Glomerular endothelial cell (primary cell): ENCODE data around the gene CES5A.

DNA sequence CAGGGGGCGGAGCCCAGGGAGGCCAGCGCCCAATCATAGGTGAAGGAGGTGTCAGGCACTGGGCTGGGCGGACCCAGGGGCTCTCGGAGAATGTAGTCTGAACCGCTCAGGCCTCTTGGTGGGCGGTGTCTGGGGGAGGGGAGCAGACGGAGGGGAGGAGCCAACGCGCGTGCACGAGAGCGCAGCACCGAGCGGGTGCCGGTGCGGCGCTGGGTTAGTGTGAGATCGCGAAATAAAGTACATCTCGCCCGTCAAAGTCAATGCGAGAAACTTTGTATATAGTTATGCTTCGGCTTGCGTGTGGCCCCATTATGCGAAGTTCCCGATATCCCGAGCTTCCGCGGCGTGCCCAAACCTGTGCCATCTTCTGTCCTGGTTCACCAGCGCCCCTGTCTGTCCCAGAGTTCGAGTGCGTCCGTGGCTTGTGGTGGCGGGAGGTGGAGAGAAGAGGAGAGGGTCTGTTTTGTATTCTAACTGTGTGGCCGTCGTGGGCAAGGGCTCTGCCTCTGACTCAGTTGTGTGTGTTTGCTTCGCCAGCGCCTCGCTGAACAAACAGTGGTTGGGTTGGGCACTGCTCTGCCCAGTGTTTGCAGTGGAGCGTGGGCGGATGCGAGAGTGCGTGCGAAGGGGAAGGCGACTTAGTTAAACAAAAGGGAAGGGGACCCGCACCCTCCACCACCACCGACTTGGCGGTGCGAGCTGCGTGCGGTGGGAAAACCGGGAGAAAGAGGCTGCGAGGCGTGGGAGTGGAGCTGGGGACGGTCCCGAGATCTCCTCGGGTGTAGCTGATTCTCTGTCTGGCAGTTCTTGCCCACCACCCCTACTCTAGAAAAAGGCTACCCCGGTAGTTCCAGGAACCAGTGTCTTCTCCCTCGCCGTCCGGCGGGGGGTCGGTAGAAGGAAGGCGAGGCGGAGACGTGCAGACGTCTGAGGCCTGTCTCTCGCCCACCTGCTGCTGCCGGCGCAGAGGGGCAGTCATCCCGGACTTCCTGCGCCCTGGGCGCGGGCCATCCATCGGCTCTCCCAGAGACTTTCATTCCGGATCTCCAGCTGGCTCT is 1.1 kb upstream of the IRX5 start:
- RAMPAGE, long total RNA = no peak

DNA sequence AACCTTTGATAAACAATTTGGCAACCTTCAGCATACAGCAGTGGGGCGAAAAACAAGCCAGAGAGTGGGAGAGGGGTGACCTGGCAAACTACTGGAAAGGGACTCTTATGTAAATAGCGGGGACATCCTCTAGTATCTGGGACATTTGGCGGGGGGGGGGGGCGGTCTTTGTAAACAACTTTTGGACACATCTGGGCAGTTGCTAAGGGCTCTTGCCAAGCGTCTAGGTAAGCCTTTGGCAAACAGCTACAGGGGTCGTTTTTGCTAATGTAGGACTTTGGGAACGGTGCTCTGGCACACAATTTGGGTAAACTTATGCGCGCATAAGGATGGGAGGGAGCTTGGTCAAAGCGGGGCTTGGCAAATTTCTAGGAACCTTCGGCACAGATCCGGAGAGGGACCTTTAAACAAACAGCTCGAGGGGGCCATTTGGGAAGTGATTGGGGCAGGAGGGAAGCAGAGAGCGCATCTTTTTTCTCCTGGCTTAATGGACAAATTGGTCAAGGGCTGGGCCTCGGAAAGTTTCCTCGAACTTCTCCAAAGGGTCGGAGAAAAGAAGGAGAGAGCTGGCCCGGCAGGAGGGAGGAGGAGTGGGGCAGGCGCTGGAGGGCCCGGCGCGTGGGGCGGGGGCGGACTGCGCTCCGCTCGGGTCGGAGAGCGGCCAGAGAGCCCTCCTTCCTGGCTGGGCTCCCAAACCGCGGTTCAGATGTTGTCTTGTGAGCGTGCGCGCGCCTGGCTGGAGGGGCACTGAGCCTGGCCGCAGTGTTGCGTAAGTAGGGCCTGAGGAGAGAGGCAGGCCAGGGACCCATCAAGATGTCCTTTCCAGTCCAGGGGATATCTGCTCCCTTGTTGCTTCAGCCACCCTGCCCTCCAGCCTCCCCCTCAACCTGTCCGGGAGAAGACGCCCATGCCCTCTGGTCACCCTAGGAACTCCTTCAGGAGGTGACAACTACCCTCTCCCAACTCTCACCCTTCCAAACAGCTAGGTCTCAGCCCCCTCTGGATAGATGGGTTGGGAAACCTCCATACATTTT is 1.1 kb downstream of the MMP2 start:
- RAMPAGE, long total RNA = no peak

DNA sequence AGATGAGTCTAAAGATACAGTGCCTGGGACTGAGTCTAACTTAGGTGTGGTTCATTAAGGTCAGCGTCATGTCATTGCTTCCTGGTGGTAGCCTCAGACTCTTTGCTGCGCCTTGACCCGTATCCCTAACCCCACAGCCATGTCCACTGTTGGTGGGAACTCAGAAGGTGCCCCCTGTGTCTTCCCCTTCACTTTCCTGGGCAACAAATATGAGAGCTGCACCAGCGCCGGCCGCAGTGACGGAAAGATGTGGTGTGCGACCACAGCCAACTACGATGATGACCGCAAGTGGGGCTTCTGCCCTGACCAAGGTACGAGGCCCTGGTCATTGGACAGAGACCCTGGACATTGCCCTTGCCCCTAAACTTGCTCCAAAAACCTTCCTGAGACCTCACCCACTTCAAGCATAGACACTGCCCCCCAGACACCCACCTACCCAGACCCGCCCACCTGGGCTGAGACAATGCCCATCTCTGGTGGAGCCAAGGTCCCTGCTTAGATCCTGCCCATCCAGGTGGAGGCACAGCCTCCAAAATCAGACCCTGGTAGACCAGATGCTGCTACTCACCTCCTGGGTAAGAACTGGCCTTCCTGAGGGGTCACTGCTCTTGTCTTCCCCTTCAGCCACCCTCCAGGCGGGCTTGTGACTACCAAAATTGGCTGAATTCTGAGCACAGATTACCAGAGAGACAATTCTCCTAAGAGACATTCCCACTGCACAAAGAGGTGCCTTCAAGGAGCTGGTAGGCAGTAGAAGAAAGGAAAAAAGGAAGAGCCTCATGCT is 10.7 kb downstream of the MMP2 start:
- RAMPAGE, long total RNA = no peak

GRCh38 chr16:55505188-55506453 is 3.3 kb upstream of the LPCAT2 start:
- RAMPAGE, long total RNA = no peak

DNA sequence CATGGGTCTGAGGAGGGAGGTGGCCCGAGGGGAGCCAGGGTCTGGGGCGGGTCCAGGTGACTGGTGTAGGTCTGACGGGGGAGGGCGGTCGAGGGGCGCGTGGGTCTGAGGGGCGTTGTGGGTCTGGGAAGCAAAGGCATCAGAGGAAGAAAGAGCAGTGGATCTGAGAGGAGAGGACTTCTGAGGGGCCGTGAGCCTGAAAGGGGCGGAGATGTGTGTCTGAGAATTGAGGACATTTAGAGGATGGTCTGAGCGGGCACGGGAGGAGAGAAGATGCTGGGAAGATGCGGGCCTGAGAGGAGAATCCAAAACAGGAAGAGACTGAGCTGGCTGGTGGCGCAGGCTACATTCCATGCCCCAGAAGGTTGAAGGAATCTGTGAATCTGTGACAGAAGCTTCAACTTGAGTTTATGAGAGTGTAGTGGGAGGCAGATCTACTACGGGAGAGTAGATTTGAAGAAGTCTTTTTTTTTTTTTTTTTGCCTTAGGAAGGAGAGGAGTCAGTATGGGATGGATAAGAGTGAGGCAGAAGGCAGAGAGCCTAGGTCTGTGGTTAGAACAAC is 737 bp downstream of the LPCAT2 start:
- RAMPAGE, long total RNA = no peak

DNA sequence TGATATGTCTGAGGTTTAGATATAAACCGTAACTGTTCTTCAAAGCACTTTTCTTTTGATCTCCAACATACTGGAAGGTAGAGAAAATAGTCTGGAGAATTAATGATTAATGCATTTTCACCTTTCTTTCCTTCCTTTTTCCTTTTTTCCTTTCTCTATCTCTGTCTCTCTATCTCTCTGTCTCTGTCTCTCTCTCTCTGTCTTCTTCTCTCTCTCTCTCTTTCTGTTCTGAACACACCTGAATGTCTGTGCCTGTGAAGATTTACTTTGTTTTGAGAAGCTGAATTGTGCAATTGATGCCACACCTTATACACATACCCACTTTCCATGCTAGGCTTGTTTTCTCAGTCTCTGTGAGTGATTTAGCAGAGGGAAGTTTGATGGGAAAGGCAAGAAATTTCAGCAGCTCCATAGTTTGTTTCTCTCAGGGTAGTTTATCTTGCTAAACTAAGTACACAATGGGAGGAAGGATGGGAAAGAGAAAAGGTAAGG is 9.4 kb upstream of the CAPNS2 start:
- RAMPAGE, long total RNA = no peak

GRCh38 chr16:55613916-55614457 is 41.8 kb upstream of the SLC6A2 start:
- RAMPAGE, long total RNA = no peak

DNA sequence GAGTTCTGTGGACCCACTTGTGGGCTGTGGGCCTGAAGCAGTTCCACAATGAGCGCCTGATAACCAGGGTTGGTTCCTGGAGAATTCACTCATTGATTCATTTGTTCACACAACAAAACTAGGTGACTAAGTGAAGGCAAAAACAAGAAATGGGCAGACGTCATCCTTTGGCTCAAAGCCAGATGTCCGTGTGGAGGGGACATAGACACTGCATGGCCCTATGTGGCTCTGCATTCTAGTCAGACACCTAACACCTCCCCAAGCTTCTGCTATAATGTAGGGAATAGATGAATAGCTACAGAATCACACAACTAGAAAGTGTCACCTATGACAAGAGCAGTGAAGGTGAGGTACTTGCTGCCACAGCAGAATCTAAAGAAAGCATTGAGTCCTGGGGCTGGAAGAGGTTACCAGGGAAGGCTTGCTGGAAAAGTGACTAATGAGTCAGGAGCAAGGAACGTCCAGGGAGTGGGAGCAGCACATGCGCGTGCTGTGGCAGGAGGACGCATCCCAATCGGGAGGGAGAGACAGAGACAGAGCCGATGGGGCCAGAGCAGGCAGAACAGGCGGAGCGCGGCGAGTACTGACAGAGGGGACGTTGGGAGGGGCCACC is 58.9 kb downstream of the CES1 start:
- RAMPAGE, long total RNA = no peak

DNA sequence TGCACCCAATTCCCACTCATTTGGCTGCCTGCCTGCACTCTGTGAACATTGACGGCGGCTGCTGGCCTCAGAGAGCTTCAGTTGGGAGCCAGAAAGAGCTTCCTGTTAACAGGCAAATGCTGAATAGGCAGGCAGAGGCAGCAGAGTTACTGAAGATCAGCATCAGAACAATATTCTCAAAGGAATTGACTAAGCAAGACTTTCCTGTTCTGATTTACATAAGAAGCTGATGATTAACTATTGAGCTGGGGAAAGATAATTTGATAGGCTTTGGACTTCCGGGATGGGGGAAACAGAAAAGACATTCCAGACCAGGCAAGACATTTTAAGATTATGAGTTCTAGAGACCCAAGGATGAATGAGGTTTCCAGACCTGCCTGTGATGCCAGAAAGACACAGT is at the start of gene CES5A:
Gene CES5A, minus strand, starts transcription at position 172 of the 400 bp plus-strand sequence.
- RAMPAGE, long total RNA = no peak

DNA sequence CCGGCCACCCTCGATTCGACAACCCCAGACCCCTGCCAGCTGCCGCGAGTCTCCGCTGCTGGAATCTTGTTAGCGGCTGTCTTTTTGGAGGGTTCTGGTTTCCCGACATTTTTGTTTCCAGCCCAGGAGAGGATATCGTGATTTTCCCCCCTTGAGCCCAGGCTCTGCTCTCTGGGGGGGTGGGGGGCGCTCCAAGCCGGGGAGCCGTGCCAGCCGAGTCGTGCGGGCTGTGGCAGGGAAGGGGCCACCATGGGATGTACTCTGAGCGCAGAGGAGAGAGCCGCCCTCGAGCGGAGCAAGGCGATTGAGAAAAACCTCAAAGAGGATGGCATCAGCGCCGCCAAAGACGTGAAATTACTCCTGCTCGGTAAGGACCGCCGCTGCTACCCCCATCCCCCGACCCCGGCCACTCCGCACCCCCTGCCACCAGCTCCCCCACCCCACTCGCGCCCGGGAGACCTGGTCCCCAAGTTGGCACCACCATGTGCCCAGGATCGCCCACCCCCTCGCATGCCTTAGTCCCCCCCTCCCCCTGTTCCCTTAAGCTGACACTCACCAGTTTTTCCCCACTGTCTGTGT is 787 bp downstream of the GNAO1 start:
- RAMPAGE, long total RNA = no peak

GRCh38 chr16:56367077-56367822 is 58.1 kb downstream of the AMFR start:
- RAMPAGE, long total RNA = no peak

DNA sequence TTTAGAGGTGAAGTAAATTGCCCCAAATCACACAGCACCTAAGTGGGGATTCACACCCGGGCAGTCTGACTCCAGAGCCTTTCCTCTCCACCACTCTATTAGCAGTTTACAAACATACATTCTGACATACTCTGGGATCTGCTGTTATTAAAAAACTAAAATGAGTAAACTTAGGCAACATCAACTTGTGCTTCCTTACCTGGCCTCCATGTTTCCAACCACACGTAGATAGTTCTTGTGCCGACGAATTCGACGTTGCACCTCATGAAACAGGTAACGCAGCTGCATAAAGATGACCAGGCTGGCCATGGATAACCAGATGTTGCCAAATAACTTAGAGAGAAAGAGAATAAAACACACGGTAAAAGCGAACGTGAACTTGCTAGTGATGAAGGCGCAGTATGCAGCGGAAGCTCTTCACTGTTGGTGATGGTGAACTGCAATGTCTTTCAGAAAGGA is 22.5 kb downstream of the AMFR start:
- RAMPAGE, long total RNA = no peak

- RAMPAGE, long total RNA = no peak
These were observed 20.6 kb downstream of the AMFR start for GRCh38 chr16:56404676-56405213.

DNA sequence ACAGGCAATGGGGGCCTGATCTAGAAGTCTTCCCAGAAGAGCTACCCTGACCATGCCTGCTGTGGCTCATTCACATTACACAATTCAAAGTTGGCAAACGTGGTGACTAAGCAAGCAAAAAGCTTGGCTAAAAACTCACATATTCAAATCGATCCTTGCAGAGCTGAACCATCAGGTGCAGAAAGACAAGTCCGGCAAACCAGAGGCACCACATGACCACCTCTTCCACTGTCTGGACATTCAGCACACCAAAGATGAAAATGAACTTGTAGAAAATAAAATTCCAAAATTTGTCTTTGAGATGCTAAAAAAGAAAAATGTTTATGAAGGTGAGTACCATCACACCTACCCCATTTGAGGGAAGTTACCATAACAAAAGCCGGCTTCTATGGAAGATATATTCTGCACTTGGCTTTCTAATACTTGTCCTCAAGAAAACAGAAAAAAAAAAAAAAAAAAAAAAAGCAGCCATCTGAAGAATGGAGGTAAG is 16.0 kb downstream of the AMFR start:
- RAMPAGE, long total RNA = no peak

GRCh38 chr16:56450156-56450625 is 941 bp downstream of the NUDT21 start:
- RAMPAGE, long total RNA = no peak

GRCh38 chr16:56480705-56481488 is 29.5 kb downstream of the OGFOD1 start:
- RAMPAGE, long total RNA = no peak

- RAMPAGE, long total RNA = no peak
These were observed 2.4 kb upstream of the MT2A start for GRCh38 chr16:56605939-56606495.

DNA sequence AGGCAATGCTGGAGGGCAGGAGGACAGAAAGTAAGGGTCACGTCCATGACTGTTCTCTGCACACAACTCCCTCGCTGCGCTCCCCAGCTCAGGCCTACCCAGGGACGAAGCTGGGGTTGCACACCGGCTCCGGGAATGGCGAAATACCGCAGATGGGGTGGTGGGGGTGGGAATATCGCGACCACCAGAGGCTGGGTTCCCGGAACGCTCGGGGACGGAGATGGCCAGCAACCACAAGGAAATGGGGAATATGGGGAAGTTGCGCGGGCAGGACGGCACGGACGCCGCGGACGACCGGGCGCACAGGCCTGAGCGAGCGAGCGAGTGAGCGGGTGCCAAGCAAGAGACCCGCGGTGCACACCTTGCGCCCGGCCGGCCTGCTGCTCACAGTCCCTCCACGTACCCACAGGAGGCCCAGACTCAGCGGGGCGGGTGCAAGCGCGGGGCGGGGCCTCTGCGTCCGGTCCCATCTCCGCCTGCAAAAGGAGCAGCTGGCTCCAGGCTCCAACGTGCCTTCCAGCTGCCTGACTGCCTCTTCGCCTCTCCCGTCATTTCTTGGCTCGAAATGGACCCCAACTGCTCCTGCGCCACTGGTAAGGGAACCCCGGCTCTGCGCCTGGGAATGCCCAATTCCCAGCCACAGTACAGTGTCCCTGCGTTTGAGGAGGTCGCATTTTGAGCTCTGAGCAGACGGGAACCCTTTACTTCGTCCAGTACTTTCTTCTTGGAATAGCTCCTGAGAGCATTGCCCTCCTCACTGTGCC is 8.4 kb upstream of the MT1E start:
- RAMPAGE, long total RNA = start-site peak on the plus strand centred at position 505 of the sequence, 30 bp wide, 379 and 158 reads in 2 replicates

GRCh38 chr16:56638882-56639151 is 351 bp downstream of the MT1A start:
- RAMPAGE, long total RNA = no peak

- RAMPAGE, long total RNA = no peak
These were observed 4.9 kb downstream of the MT1G start for GRCh38 chr16:56662981-56663440.